Measurements from ENCODE around the genes KLRG1, PZP, CLEC2B and MAGOHB.

DNA sequence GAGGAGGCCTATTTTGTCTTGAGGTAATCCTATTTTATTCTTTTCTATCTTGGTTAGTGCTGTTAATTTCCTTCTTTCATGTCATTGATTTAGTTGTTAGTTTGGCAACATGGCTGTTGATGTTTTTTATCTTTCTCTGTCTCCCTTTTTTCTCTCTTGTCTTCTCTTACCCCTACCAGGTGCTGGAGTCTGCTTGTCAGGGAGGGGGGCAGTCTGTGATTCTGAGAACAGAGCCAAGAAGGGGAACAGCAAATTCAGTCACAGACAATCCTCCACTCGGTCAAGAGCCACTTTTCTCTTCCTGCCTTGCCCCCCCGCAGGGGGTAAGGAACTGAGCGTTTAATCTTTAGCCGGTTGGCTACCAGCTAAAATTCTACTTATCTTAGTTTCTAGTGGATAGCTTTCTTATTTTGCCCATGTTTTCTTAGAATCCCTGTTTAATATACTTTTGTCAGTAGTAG, 1.8 kb downstream of the RIMKLB start:
- PRO-cap, 2 experiments, result no peak in any of the 2 experiments

GRCh38 chr12:8779109-8779779, 43.2 kb upstream of the A2ML1 start:
- PRO-cap, 2 experiments, result no peak in any of the 2 experiments

DNA sequence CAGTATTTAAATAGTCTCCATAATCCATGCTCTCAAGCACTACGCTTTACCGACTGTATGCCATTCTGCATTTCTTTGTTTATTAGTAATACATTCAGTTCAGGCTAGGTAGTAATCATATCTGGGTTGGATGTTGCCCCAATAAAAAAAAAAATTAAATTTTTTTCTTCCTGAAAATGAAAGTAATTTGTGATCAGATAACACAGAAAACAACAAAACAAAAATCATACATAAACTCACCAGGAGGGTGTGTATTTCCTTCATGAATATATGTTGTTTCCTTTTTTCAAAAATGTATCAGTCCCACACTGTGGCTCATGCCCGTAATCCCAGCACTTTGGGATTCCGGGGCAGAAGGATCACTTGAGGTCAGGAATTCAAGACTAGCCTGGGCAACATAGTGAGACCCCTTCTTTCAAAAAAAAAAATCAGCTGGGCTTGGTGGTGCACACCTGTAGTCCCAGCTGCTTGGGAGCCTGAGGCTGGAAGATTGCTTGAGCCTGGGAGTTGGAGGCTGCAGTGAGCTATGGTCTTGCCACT, 1.5 kb upstream of the M6PR start:
- PRO-cap, 2 experiments, result peak in 1 of 2 experiments; most common plus-strand start position 297 of the sequence (in 1); most common minus-strand start position 59 of the sequence (in 1)

DNA sequence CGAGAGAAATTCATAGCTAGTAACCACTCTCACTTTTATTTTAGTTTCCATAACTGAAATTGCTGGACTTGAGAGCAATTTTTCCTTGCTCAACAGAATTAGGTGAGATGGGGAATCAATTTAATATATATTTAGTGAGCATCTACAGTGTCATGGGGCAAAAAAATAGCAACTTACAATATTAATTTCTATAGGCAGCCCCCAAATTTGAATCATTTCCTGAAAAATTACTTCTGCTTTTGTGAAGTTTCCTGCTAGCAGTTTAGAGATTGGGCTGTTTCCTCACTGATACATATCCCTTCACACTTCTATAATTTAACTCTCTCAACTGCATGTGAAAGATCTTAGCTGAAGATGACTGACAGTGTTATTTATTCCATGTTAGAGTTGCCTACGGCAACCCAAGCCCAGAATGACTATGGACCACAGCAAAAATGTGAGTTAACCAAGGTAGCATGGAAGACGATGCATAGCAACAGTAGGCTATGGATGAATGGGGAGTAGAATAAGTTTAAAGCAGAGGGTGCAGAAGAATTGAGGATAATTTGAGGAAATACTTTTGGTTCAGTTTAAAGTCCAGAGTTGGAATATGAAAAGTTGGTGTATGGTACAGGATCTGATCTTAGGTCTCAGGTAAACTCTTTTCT, at the start of gene KLRG1:
Gene KLRG1, plus strand, starts transcription at position 265 of the 647 bp plus-strand sequence.
- PRO-cap, 2 experiments, result peak in 2 of 2 experiments; most common plus-strand start position 439 of the sequence (in 2); most common minus-strand start position 290 of the sequence (in 2)

GRCh38 chr12:9092537-9092736, 23.3 kb downstream of the A2M start:
- PRO-cap, 2 experiments, result no peak in any of the 2 experiments

DNA sequence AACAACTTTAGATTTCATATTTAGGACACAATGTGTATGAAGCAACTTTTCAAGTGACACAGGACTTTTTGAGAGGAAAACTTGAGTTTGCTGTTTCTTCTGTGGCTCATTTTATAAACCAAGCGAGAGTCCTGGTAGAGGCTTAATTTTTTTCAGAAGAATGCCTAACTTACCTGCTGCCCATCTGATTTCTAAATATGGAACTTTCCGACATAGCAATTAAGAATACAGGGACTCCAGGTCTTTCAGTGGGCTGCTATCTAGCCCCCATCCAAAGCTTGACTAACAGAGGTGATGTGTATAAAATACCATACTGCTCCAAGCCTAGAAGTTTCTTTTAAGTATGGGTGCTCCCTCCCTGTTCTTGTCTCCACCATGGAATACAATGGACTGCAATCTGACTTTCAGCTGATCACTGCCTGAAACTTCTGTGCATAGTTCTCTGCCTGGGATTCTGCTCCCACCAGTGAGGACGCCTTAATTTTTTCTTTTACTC, 10.7 kb upstream of the A2M start:
- PRO-cap, 2 experiments, result no peak in any of the 2 experiments

DNA sequence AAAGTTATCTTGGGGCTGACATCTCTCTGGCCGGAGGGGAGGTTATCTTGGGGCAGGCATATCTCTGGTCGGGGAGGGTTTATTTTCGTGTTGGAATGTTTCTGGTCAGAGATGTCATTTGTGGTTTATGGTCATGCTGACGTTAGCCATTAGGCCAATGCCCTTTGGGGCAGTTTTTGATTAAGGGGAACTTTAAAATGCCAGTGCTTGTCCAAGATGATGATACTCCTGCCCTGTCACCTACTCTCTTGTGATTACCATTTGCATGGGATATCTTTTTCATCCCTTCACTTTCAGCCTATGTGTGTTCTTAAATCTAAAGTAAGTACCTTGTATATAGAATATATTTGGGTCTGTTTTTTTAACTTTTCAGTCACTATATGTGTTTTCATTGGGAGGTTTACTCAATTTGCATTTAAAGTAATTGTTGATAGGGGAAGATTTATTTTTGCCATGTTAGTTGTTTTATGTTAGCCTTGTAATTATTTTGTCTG, 29.1 kb upstream of the A2M start:
- PRO-cap, 2 experiments, result no peak in any of the 2 experiments

DNA sequence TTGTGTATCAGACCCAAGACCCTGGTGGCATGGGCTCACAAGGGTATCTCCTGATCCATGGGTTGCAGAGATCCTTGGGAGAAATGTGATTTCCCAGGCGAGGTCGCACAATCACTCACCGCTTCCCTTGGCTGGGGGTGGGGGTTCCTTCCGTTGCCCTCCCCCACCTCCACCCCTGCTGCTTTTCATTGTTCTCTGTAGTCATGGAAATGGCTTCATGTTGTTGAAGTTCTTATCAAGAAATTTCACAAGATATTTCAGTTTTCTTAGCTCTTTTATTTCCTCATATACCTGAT, 40.9 kb downstream of the PZP start:
- PRO-cap, 2 experiments, result no peak in any of the 2 experiments

DNA sequence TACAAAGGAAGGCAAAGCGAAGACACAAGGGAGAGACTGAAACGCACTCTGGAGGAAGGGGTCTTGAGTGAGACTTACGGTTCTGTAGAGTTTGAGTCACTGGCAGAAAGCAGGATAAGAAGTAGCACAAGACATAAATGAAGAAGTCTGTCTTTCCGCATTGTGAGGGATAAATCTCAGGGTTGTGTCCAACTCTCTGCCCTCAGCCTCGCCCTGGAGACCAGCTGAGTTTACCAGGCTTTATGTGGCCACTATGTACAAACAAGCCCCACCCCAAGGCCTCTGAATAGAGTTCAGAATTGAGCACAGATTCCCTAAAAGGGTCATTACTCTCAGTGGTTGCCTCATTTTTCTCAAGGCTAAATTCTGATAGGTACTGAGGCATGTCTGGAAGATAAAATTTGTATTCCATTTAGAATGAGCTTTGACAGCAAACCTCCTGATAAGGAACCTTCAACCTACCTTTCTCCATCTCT, at the start of gene PZP:
Gene PZP, minus strand, starts transcription at position 215 of the 476 bp plus-strand sequence.
- PRO-cap, 2 experiments, result no peak in any of the 2 experiments

DNA sequence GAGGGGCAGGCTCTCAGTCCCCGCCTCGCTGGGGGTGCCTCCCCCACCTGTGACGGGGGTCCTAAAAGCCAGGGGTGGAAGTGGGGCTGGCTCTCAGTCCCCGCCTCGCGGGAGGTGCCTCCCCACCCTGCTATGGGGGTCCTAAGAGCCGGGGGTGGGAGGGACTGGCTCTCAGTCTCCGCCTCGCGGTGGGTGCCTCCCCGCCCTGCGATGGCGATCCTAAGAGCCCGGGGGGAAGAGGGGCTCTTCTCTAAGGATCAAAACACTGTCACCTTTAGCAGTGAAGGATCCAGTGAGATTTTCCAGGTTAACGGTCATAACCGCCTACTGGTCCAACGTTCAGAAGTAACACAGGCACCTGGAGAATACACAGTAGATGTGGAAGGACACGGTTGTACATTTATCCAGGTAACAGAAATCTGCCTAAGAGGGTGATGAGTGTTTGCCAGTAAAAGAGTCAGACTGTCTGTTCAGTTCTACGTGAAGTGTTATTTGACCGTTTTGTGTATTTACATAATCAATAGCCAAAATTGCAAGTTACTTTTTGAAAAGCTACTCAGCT, 37.1 kb downstream of the KLRB1 start:
- PRO-cap, 2 experiments, result no peak in any of the 2 experiments

DNA sequence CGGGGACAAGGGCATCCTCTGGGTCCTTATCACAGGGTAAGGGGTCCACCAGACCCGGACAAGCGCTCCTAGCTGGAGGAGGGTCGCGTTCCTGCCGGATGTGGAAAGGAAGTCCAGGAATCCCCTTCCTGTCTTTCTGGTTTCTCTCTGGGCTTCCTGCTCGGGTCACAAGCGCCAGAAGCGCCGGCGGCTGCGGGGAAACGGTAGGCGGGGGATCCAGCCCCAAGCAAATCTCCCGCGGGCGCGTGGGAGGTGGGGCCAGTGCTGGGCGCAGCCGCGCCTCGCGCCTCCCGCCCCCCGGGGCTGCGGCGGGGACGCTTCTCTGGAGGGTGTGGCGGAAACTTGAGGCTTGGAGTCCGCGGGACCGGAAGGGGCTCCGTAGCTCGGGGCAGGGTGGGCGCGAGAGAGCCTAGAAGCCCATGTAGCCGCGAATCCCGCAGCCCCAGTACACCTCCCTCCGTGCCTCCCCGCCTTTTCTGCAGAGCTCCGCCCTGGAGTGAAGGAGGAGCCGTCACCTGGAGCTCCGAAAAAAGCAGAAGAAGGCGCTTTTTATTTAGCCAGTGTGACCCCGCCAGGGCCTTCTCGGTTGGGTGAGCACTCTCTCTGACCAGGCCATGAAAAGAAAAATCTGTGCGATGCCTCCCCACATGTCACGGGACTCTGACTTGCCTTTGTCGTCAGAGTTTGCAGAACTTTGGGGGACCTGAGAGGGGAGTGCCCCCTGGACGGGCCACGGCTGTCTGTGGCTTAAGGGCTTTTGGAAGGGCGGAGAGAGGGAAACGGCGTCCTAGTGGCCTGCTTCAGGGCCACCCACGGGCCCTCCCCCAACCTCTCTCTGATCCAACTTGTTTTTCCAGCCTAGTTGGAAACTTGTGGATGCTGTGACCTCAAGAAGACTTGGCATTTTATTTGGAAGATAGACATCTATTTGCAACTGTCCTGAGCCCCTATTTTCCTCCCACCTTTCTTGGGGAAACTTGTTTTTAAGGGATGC, 21.4 kb upstream of the CLEC2D start:
- PRO-cap, 2 experiments, result peak in 2 of 2 experiments; most common plus-strand start position 381 of the sequence (in 1); most common minus-strand start position 201 of the sequence (in 2)

- PRO-cap, 2 experiments, result peak in 1 of 2 experiments; most common plus-strand start chr12:9651551 (in 1); most common minus-strand start chr12:9651555 (in 1)
Observed at GRCh38 chr12:9651251-9652028, 18.1 kb upstream of the CLEC2D start.

- PRO-cap, 2 experiments, result no peak in any of the 2 experiments
Observed at GRCh38 chr12:9736787-9737211, 23.9 kb downstream of the CD69 start.

- PRO-cap, 2 experiments, result peak in 2 of 2 experiments; most common minus-strand start chr12:9852611 (in 1)
Observed at GRCh38 chr12:9852354-9853506, 16.4 kb downstream of the CLEC2B start.

GRCh38 chr12:9868971-9870349, at the start of gene CLEC2B:
Gene CLEC2B, minus strand, starts transcription at chr12:9869354.
- PRO-cap, 2 experiments, result peak in 2 of 2 experiments; most common plus-strand start chr12:9869528 (in 1); most common minus-strand start chr12:9869354 (in 2)

GRCh38 chr12:9872166-9872573, 3.0 kb upstream of the CLEC2B start:
- PRO-cap, 2 experiments, result no peak in any of the 2 experiments

DNA sequence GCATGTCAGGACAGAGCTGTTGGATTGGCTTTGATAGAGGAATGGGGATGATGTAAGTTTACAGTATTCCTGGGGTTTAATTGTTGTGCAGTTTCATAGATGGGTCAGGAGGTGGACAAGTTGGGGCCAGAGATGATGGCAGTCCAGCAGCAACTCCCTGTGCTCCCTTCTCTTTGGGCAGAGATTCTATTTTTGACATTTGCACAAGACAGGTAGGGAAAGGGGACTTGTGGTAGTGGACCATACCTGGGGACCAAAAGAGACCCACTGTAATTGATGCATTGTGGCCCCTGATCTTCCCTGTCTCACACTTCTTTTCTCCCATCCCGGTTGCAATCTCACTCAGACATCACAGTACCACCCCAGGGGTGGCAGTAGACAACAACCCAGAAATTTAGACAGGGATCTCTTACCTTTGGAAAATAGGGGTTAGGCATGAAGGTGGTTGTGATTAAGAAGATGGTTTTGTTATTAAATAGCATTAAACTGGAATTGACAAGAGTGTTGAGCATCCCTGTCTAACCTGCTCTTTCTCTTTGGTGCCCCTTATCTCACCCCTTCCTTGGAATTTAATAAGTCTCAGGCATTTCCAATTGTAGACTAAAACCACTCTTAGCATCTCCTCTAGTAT, 9.5 kb downstream of the GABARAPL1 start:
- PRO-cap, 2 experiments, result peak in 1 of 2 experiments; most common plus-strand start position 102 of the sequence (in 1)

GRCh38 chr12:10365940-10366420, 23.9 kb downstream of the KLRK1 start:
- PRO-cap, 2 experiments, result no peak in any of the 2 experiments

DNA sequence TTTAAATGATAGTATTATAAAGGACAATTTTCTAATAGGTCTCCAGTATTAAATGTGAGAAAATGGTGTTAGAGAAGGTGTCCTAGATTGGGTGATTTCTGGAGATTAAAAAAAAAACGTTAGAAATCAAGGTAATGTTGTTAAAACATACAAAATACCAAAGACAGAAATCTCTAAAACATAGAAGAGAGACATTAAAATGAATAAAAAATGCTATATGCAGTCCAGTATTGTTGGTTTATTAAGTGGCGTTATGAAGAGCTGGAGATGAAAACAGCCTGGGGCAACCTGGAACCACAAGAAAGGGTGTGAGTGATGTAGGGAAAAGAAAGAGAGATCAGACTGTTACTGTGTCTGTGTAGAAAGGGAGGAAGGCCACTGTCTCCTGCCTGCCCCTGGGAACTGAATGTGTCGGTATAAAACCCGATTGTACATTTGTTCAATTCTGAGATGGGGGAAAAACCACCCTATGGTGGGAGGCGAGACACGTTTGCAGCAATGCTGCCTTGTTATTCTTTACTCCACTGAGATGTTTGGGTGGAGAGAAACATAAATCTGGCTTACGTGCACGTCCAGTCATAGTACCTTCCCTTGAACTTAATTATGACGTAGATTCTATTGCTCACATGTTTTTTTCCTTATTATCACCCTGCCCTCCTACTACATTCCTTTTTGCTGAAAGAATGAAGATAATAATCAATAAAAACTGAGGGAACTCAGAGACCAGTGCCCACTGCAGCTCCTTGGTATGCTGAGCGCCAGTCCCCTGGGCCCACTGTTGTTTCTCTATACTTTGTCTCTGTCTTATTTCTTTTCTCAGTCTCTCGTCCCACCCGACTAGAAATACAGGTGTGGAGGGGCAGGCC, 4.7 kb upstream of the KLRK1 start:
- PRO-cap, 2 experiments, result peak in 2 of 2 experiments; most common plus-strand start position 345 of the sequence (in 1); most common minus-strand start position 310 of the sequence (in 1)

- PRO-cap, 2 experiments, result peak in 2 of 2 experiments; most common plus-strand start chr12:10613110 (in 1); most common minus-strand start chr12:10613560 (in 2)
Observed at GRCh38 chr12:10612579-10613798, at the start of gene MAGOHB. Gene MAGOHB, minus strand, starts transcription at chr12:10613609.